Neural progenitor cell (in vitro differentiated cells): ENCODE measurements around a stretch of chr1.

GRCh38 chr1:193216865-193217415, 30.5 kb upstream of the B3GALT2 start:
- RAMPAGE, long total RNA = no peak

DNA sequence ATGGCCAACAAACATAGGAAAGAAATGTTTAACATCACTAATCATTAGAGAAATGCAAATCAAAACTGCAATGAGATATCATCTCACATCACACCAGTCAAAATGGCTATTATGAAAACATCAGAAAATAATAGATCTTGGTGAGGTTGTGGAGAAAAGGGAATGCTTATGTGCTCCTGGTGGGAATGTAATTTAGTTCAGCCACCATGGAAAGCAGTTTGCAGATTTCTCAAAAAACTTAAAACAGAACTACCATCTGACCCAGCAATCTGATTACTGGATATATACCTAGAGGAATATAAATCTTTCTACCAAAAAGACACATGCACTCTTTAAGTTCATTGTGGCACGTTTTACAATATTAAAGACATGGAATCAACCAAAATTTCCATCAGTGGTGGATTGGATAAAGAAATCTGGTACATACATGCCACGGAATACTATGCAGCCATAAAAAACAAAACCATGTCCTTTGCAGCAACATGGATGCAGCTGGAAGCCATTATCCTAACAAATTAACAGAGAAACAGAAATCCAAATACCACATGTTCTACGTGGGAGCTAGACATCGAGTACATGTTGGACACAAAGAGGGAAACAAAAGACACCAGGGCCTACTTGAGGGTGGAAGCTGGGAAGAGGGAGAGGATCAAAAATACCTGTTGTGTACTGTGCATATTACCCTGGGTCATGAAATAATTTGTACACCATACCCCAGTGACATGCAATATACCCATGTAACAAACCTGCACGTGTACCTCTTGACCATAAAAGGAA, 32.9 kb upstream of the B3GALT2 start:
- RAMPAGE, long total RNA = no peak

- RAMPAGE, long total RNA = no peak
Observed at GRCh38 chr1:193458408-193459069, 272.1 kb upstream of the B3GALT2 start.

- RAMPAGE, long total RNA = no peak
Observed at GRCh38 chr1:193472856-193473422, 286.5 kb upstream of the B3GALT2 start.

- RAMPAGE, long total RNA = no peak
Observed at GRCh38 chr1:193569595-193570222, 383.3 kb upstream of the B3GALT2 start.

GRCh38 chr1:194028031-194028346, 841.6 kb upstream of the B3GALT2 start:
- RAMPAGE, long total RNA = no peak

- RAMPAGE, long total RNA = no peak
Observed at GRCh38 chr1:194069296-194069629, 882.9 kb upstream of the B3GALT2 start.

DNA sequence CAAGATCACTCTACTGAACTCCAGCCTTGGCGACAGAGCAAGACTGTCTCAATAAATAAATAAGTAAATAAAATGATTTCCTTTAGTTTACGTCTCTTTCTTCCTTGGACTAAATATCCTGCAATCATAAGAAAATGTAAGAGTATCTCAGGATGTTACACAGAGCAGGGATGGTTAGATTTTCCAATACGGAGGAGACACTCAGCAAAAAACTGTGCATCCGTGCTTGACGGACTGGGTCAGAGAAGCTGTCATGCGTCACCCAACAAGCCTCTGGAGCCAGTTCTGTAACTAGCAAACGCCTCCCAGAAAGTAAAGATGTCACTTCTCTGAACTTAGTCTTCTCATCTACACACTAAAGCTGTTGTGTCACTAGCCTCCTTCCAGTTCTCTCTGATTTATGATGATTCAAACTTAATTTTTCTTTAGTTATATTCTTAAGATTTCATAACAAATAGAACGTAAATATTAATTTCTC, 3.4 kb downstream of the CFHR4 start:
- RAMPAGE, long total RNA = no peak

DNA sequence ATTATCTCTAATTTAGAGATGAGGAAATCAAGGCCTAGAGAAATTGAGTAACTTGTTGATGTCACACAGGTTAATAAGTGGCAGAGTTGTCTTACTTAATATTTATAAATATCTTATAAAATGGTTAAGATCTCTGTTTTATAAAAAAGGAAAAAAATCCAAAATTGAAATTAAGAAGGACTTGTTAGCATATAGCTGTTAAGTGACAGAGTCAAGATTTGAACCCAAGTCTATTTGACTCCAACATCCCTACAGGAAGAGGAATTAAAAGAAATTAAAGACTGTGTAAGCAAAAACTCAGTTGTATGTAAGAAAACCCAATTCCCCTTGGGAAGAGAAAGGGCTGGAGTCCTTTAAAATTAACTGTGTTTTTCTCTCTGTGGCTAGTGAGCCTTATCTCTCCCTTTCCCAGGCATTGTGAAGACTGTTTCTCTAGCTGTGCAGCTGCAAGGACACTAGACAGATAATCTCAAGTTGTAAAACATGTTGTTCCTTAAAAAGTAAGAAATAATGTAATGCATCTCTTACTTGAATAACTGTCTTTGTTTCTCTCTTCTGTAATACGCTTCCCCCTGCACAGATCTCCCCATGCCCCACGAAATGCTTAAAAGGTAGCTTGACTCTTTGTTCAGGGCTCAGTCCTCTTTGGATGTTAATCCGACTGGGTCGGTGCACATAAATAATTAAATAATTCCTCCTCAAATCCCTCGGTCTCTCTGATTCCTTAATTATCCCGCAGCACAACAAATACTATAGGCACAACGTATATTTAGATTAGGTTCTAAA, 29.9 kb upstream of the F13B start:
- RAMPAGE, long total RNA = no peak

DNA sequence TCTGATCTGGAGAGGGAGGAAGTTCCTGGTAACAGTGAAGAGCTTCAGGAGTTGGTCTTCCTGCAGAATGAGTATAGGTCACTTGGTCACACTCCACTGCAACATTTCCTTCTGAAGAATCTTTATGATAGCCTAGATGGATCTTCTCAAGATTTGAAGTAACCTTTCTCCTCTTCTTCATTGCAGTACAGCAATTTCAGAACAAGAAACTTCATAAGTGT, 890 bp downstream of the ZBTB41 start:
- RAMPAGE, long total RNA = no peak

DNA sequence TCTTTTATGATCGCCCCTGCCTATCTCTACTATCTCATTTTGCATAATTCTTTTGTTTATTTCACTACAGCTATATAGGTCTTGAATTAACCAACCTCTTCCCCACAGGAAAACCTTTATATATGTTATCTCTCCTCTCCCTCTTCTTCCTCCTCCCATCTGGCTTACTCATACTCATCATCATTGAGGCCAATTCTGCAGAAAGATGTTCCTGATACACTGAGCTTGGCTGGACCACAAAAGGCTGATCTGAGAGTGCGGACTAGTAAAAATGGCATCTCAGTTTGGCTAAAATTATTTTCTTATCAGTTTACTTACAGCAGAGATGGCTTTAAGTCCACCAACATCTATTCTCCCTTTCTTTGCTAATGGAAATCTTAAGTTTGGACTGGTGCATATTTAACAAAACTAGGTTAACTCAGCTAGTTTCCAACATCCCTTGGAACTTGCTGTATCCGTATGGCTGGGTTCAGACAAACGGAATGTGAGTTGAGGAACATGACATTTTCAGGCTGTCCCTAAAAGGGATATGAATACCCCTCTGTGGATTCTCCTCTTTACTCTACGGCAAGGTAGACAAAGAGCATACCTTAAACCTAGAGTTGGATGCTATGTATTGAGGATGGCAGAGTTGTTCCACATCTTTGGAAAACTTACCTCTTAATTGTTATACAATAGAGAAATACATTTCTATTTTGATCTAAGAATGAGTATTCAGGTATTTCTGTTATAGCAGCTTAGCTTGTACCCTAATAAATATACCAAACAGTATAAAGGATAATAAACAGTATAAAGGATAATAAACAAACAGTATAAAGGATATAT, 175.2 kb downstream of the DENND1B start:
- RAMPAGE, long total RNA = no peak

- RAMPAGE, long total RNA = no peak
Observed at GRCh38 chr1:198199071-198199812, 42.4 kb downstream of the NEK7 start.

DNA sequence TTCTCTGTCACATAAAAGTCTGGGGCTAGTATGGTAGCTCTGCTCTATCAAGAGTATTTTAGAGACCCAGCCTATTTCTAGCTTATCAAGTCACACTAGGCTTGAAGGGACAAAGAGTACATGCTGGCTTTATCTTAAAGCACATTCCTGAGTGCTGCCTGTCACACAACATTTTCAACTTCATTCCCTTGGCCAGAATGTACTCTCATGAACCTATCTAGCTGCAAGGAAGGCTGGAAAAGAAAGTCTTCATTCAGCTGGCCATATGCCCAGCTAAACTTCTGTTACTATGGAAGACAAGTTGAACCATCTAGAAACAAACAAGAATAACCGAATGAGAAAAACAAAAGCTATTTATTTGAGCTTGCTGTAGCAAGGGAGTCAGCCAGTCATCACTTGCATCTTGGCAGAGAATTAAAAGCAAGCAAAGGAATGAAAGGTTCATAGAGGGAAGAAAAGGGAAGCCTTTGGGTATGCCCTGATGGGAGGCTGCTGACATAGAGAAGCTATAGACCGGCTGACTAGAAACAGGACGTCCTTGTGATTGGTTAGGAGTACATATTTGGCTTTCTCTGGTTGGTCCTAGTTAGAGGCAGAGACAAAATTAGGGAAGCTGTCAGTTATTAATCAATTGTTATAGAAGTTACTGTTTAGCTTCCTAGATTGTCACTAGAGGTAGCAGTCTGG, 108.4 kb downstream of the NEK7 start:
- RAMPAGE, long total RNA = no peak

DNA sequence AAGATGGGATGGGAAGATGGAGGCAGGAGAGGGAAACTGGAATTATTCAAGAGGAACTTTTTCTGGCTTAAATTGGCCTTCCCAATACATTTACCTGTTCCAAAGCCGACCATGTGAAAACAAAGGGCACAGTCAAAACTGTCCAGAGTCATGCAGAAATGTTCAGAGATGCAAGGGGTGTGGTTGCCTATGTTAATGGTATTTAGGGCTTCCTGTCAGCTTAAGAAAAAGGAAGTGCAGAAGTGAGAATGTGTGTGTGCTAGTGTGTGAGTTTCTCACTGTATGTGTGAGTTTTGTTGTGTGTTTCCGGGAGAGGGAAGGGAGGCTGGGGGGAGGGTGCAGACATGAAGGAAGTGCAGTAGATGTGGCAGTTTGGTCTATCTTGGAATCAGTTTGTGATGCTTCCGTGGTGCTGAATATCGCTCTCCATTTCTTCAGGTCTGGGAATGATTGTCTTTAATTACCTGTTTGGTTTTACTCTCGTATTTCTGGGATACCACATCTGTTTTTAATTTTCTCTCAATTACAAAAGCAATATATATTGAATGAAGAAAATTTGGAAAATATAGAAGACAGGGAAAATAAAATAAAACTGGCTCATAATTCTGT, 16.5 kb upstream of the ATP6V1G3 start:
- RAMPAGE, long total RNA = no peak

- RAMPAGE, long total RNA = no peak
Observed at GRCh38 chr1:198641315-198642090, 2.7 kb downstream of the PTPRC start.

GRCh38 chr1:198662680-198663310, 24.0 kb downstream of the PTPRC start:
- RAMPAGE, long total RNA = no peak

DNA sequence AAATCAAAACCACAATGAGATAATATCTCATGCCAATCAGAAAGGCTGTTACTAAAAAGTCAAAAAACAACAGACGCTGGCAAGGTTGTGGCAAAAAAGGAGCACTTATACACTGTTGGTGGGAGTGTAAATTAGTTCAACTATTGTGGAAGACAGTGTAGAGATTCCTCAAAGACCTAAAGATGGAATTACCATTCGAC, 123.1 kb downstream of the PTPRC start:
- RAMPAGE, long total RNA = no peak

DNA sequence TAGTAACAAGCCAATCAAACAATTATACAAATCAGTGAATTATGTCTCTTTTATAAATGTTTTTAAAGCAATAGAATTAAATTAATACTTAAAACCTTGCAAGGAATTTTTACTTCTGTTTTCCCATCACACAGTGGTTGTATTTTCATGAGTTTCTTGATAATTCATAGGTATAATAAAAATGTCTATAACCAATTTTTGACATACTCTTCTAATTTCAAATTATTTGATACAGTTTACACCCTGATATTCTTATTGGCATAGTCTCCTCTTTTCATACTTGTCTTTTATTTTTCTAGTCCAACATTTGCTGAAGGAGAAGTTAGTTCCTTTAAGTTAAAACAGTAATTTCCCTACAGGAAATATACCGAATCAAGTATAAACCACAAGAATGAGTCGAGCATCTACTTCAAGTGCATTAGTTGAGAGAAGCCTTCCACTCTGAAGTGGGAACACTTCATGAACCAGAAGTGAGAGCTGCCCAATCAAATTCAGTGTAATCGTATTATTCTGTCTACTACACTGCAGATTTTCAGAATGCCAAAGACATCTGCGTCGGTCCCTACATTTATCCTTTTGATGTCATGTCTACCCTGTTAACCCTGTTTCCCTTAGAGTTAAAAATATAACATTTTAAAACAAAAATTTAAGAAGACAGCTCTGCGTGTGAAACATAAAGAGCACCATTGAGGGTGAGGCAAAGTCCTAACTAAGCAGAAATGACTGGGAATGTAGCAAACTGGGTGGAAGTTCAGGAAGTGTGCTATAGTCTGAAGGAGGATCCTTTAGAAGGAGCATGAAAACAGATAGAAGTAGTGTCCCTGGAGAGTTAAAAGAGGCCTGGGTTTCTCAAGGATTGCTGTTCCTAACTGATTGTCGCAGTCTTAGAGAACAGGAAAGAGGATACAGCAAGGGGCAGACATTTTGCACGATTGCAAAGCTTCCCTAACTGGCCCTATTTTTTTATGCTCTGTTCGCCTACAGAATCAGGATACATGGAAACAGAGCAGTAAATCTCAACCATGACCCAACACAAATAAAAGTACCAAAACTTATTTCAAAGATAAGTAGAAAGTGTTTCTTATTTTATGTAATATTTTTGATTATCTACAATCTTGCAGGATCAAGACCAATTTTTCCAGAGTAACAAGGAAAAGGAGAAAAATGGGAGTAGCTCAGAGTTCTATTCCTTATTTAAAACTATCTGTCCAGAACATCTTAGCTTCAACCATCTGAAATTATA, 291.2 kb downstream of the PTPRC start:
- RAMPAGE, long total RNA = no peak

DNA sequence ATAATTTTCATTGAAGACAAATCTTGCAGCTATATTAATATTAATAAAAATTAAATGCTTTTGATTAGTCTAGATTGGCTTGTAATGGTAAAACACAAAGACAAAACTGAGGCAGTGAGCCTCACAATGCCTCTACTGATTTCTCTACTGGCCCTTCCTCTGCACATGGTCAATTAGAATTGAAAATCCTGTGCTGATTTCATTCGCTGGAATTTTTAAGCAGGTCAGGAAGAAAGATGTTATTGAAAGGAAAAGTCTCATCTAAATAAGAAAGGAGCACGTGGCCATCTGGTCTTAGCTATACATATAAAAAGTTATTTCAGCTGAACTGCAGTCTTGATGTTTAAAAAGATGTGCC, 293.4 kb downstream of the PTPRC start:
- RAMPAGE, long total RNA = no peak

- RAMPAGE, long total RNA = no peak
Observed at GRCh38 chr1:200022456-200022965, 5.0 kb upstream of the NR5A2 start.